Endometrial microvascular endothelial cells (primary cell): ENCODE measurements around the gene SCAF11.

DNA sequence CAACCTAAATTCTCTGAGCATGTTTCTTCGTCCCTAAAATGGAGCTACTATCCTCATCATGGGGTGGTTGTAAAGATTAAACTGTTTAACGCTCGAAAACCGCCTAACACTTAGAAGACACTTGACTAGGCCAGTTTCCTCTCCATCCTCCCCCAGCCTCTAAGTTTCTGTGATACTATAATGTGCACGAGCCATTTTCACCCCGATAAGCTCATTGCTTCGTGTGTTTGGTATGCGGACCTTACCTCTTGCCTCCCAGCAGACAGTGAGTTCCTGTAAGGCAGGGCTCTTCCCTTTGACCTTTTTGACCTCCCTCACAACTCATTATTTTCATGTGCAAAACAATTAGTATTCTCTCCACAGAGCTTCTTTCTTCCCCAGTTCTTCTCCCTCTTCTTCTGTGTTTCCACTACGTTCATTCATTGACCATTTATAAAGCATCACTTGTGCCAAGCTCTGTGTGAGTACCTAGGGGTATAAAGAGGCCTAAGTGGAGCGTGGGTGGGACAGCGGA lies 560 bp upstream of the GXYLT1 start:
- RAMPAGE, long total RNA = no peak

- RAMPAGE, long total RNA = no peak
Observed at GRCh38 chr12:42168994-42169483, 24.4 kb upstream of the GXYLT1 start.

DNA sequence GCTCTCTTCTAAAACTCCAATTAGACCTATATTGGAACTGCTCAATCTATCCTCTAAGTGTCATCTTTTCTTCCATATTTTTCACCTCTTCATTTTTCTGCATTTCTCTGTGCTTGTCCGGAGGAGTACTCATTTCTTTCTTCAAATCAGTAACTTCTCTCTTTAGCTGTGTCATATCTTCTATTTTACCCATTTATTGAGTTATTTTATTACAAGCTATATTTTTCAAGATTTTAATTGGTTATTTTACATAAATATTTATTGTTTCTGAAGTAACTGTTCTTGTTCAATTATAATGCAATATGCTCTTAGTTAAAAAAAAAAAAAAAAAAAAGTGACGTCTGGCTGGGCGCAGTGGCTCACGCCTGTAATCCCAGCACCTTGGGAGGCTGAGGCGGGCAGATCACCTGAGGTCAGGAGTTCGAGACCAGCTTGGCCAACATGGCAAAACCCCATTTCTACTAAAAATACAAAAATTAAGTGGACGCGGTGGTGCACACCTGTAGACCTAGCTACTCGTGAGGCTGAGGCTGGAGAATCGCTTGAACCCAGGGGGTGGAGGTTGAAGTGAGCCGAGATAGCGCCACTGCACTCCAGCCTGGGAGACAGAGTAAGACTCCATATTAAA lies 31.9 kb downstream of the YAF2 start:
- RAMPAGE, long total RNA = no peak

- RAMPAGE, long total RNA = no peak
Observed at GRCh38 chr12:42356283-42356587, 30.3 kb downstream of the PPHLN1 start.

- RAMPAGE, long total RNA = no peak
Observed at GRCh38 chr12:42652469-42652877, 62.9 kb upstream of the PRICKLE1 start.

DNA sequence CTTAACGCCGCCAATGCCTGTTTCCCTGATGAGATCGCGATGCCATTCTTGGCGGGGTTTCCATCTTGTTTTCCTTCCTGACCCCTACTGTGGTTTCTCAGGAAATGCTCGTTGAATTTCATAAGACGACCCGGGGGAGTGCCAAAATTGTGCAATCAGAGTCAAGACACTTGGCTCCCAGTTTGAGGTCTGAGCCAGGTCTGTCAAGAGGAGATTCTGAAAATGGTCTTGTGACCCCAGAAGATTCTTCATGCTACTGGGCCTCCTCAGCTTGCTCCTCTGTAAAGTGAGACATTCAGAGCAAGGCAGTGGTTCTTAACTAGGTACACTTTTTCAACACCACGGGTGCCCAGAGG lies 107.3 kb upstream of the PRICKLE1 start:
- RAMPAGE, long total RNA = no peak

DNA sequence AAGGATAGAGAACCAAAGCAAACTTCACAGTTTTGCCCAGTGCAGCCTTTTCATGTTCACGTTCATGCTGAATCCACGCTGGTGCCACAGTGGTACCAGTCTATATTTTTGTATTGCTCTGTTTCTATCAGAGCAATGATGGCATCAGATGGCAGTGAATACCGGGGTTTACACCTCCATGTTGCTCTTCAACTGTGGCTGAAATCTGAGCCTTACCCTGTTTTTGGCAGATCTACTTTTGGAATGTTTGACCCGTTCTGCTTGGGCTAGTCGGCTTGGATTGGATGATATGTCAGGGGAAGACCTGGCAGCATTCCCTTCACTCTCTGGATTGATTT lies 144.9 kb upstream of the PRICKLE1 start:
- RAMPAGE, long total RNA = no peak

DNA sequence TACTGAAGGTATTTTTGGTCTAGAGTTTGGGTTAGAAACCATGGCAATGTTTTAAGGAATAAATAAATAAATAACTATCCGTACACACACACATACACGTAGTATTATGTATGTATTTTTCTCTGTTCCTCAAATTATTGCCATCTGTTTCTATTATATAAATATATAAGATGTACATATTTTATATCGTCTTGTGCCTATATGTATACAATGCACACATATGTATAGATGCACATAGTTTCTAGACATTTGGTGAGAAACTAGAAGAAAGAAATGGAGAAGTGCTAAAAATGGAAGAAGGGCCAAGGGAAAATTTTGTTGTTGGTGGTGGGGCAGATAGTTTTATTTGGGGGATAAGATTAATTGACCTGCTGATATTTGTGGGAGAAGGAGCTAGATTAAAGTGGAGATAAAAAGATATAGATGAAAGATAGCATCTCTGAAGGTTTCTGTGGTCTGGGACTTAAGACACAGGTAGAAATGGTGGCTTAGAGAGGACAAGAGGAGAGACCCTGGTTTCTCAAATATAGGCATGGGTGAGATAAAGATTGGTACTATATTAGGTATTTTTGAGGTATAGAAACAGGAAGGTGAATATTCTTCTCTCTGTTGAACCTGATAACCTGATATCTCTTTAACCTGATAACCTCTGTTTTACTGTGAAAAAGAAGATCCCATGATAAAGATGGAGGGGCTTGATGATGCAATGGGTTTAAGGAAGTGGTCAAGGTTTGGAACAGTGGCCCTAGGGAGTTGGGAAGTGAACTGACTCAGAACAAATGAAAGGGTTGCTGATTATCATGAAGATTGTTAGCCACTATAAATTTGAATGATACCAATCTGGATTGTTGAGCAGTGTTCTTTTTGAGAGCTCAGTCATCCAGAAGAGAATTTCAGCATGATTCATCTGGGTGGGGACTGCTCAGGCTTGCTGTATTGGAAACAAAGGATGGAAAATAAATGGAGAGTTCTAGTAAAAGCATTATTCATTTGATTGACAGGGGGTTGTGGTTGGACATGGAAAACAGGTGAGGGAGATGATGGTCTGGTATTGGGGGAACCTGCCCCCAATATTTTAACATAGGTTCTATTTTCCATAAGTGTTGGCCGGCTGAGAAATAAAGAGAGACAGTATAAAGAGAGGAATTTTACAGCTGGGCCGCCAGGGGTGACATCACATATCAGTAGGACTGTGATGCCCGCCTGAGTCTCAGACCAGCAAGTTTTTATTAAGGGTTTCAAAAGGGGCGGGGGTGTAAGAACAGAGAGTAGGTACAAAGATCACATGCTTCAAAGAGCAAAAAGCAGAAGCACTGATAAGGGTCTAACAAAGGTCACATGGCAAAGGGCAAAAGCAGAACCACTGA lies 11.4 kb downstream of the TMEM117 start:
- RAMPAGE, long total RNA = no peak

GRCh38 chr12:43975841-43976384 lies 140.0 kb downstream of the TMEM117 start:
- RAMPAGE, long total RNA = no peak

- RAMPAGE, long total RNA = no peak
Observed at GRCh38 chr12:44296455-44297007, 460.6 kb downstream of the TMEM117 start.

DNA sequence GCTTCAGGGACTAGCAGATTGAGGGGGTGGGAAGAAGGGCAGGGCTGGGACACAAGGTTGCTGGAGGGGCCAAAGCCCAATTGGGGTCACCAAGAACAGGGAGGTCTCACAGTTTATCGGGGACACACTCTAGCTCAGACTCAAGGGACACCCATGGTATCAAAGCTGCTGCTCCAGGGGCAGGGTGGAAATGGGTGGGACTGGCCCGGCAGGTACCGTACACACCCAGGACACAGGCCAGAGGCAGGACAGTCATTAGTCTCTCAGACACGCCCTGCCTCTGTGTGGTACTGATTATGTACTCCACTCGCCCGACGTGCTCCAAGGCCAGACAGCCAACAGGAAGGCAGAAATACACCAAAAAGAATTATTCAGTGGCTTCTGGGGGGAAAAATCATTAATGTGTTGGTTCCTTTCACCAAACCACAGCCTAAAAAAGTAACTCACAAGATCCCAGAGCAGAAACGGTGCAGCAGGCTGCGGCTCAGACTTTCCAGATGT lies 41.1 kb downstream of the NELL2 start:
- RAMPAGE, long total RNA = no peak

DNA sequence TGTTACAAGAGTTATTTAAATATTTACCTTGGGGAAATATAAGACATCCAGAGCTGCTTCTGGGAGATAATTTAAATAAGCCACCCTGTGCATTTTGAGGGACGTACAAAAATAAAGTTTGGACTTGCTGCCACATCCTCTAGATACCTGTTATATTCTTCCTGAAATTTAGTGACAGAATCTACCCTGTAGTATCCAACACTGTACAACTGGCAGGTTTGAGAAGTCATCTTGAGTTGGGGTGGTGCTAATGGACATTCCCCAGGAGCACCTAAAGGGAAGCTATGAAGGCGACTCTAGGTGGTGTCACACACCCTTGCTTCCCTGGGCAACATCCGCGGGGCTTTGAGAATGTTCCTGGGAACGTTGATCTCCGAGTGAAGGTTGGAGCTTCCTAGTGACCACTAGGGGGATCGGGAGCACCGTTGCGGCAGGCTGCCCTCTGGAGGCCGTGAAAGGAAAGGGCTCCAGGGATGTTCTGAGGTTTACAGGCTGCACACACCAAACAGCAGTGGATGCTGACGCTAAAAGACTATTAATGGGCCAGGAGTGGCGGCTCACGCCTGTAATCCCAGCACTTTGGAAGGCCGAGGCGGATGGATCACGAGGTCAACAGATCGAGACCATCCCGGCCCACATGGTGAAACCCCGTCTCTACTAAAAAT lies 72.5 kb upstream of the NELL2 start:
- RAMPAGE, long total RNA = no peak

GRCh38 chr12:45289956-45290706 lies 74.2 kb downstream of the ANO6 start:
- RAMPAGE, long total RNA = no peak

GRCh38 chr12:45743227-45744081 lies 13.9 kb downstream of the ARID2 start:
- RAMPAGE, long total RNA = no peak

DNA sequence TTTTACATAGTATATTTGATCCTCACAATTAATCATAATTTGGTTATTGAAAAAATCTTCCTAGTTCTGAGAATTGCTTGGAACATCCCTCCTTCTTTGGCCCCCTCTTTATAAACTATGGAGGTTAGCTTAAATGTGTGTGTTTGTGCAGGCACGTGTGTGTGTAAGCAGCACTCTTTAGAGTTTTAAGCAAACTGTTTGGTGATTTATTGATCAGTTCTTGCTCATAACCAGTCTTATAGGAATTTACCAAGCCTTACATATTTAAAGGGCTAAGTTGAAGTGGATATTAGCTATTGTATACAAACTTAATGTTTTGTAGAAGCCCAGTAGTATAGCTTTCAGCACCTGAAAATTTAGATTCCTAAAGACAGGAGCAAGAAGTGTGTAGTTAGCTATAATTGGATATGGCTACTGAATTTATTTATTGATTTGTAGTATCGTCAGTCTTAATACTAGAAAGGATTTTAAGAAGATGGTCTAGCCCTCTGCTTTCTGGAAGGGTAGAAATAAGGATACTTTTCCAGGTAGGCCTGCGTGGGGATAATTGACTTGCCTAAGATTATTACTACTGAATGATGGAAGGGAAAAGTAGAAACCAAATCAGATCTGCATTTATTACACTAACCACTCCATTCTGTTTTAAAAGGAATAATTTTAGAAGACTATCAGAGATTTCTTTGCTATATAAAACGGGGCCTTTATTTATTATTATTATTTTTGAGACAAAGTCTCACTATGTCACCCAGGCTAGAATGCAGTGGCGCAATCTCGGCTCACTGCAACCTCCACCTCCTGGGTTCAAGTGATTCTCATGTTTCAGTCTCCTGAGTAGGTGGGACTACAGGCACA lies 15.6 kb downstream of the ARID2 start:
- RAMPAGE, long total RNA = no peak

DNA sequence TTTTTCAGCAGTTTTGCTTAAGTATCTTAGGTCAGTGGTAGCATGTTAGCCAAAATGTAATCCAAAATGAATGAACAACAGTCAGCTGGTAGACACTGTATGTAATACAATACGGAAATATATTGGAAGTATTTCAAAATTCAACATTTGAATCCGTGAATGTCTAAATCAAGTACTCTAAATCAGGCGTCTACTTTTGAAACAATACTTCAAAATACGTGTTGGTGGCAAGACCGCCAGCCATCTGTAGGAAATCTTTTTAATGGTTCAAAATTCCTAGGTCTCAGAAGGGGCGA lies 1.1 kb downstream of the SCAF11 start:
- RAMPAGE, long total RNA = no peak

DNA sequence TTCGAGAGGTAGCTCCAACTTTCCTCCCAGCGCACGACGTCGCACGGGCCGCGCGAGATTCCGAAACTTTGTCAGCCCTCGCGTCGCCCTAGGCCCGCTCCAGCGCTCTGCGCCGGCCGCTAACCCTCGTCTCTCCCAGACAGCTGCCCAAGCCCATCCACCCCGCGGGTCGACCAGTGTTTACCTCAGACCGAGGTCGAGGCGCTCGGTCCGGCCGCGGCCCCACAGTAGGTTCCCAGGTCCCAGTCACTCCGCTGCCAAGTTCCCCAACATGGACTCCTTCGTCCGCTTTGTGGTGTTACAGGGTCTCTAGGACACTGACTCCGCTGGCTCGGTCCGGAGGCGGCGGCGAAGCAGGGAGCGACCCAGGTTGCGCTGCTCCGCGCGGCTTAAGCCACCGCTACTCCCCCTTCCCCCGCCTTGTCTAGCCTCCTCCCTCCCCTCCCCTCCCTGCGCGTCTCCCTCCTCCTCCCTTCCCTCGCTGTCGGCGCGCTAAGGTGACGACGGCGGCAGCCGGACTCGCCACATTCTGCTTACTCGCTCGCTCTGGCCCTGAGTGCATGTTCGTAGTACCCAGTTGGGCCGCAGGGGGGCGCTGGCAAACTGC lies at the start of gene SCAF11:
SCAF11 (minus strand) TSS at position 406 of the 607 bp plus-strand sequence.
- RAMPAGE, long total RNA = start-site peak on the minus strand centred at position 402 of the sequence, 81 bp wide, 404 and 589 reads in 2 replicates

DNA sequence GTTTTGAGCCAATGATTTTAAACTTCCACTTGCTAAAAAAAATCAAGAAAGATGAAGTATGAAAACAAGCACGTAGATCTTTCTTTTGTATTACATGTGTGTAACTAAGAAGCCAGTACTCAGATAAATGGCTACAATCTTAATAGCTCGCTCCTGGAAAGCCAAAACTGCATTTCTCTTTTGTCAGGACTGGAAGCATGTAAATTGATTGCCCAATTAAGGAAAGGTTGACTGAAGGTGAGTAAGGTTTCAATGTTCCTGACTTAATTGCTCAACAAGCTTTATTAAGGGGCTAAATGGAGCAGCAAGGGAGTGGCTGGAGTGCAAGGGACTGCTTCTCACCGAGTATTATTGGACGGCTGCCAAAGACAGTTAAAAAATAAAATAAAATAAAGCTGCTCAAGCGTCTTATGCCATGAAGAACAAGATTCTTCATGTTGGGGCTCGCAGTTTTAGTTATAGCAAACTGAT lies 108.8 kb downstream of the SLC38A1 start:
- RAMPAGE, long total RNA = no peak

DNA sequence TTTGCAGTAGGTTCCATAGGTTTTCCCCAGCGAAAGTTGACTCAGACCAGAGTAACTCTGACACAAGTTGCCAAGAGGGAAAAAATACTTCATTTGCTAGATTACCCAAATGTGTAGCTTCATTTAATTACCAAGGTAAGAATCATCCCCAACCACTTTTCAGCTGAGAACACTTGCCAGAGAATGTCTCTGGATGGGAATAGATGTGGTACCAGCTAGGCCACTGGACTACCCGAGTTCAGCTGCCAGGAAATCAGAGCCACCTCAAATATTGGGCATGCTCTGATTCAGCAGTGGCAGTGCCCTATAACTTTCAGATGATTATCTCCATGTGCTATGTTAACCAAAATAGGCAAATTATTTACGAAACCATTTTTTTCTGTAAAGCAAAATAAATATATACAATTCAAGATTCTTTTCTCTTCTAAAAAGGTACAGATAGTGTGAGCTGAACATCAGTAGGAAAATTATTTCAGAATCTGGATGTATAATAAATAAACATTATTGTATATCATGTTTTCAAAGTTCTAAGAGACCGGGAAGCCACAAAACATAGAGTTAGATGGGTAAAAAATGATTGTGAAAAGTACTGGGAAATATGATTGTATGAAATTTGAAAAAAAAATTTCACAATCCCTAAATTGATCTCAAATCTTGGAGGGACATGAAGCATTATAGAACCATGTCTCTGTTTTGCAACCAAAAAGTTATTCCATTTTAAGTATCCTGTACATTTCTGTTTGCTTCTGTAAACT lies 80.5 kb downstream of the SLC38A1 start:
- RAMPAGE, long total RNA = no peak

- RAMPAGE, long total RNA = no peak
Observed at GRCh38 chr12:46214591-46215037, 54.2 kb downstream of the SLC38A1 start.